Cardiac fibroblast (primary cell): Measurements from ENCODE around the genes ETF1 and LRRTM2.

GRCh38 chr5:138032045-138032621, 746 bp downstream of the FAM13B start:
- RRBS, result no CpG with 5 or more reads among the region's 24 CpGs

GRCh38 chr5:138346705-138347798, 5.4 kb upstream of the KDM3B start:
- RRBS, result no CpG with 5 or more reads among the region's 23 CpGs

DNA sequence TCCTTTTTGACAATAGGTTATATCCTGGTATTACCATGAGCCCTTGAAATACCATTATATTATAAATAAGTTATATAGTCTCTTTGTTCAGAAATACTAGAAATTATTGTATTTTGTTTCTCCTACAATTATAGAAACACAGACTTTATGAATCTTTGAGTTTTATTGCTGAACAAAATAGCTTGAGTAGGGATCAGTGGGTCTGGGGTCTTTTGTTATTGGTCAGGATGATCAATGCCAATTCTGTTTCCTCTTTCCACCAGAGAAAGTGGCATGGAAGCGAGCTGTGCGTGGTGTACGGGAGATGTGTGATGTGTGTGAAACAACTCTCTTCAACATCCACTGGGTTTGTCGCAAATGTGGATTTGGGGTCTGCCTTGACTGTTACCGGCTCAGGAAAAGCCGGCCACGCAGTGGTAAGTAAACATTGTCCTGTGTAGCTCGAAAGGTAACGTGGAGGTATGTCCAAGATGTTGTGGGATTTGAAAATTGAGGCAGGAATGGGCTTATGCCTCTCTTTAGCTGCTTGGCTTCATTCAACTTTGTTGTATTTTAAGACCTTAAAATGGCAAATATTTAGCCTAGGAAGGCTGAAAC, 39.2 kb upstream of the REEP2 start:
- RRBS, result no CpG with 5 or more reads among the region's 9 CpGs

DNA sequence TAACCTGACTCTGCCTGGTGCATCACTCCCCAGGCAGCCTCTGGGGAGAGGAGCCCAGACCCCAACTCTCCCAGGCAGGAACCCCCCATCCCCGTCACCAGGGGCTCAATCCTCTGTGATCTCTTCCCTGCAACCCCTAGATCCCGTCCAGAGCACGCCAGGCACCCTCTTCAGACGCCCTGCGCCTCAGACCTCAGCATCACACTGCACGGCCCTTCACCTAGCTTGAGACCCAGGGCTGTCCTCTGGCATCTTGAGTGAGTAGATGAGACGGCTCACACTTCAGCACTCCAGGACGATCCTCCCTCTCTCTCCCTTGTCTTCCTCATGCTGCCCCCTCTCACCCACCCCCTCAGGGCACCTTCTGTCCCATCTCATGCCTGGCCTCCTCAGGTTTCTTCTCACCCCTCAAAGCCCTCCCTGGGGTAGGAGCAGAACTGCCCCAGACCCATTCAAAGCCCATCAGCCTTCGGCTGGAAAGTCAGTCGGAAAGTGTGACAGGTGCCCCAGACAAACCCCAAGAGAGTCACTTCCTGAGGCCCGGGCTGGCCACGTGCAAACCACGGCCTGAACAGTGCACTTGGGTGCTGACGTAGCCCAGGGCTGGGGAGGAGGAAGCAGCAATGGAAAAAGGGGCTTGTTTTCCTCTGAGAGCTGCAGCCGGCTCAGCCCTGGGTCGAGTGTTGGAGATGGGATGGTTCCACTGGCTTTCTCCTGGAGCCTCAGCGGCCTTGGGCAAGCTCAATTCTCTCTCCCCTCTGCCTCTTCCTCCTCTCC, 6.2 kb upstream of the EGR1 start:
- RRBS, result no CpG with 5 or more reads among the region's 17 CpGs

GRCh38 chr5:138467271-138467573, 1.9 kb downstream of the EGR1 start:
- RRBS, result no CpG with 5 or more reads among the region's 19 CpGs

DNA sequence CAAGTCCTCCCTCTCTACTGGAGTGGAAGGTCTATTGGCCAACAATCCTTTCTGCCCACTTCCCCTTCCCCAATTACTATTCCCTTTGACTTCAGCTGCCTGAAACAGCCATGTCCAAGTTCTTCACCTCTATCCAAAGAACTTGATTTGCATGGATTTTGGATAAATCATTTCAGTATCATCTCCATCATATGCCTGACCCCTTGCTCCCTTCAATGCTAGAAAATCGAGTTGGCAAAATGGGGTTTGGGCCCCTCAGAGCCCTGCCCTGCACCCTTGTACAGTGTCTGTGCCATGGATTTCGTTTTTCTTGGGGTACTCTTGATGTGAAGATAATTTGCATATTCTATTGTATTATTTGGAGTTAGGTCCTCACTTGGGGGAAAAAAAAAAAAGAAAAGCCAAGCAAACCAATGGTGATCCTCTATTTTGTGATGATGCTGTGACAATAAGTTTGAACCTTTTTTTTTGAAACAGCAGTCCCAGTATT, 3.0 kb downstream of the EGR1 start:
- RRBS, result no CpG with 5 or more reads among the region's 2 CpGs

DNA sequence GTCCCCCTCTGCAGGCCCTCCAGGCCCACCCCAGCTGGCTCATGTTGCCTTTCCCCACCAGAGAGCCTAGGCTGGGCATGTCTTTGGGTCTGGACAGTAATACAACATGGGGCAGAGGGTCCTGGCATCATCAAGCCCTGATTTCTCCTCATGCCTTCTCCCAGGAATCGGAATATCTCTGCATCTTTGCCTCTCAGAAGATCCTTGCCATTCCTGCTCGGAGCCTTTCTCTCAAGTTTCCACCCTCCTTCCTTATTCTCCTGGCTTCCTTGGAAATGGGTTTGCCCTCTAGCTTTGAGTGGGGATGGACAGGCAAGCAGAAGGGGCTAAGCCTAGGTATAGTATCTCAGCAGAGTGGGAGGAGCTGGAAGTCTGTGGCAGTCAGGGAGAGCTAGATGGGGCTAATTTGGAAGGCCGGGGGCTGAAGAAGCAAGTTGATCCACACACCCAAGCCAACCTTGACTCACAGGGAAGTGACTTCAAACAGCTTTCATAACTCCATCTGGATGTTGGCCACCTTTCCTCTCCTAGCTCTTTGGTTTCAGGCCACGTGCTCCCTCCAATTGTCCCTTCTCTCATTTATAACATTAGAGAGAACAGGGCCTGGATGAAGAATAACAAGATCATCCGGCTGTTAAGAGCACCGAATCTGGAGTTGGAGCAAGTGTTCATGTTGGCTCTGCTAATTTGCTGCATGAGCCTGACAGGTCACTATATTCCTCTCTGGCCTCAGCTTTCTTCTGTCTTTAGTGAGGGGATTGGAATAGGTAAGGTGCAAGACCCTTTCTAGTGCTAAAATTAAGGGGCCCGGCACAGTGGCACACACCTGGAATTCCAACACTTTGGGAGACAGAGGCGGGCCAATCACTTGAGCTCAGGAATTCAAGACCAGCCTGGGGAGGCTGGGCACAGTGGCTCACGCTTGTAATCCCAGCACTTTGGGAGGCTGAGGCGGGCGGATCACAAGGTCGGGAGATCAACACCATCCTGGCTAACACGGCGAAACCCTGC, 36.9 kb downstream of the EGR1 start:
- RRBS, result no CpG with 5 or more reads among the region's 14 CpGs

GRCh38 chr5:138508354-138509025, 34.5 kb downstream of the ETF1 start:
- RRBS, result no CpG with 5 or more reads among the region's 8 CpGs

DNA sequence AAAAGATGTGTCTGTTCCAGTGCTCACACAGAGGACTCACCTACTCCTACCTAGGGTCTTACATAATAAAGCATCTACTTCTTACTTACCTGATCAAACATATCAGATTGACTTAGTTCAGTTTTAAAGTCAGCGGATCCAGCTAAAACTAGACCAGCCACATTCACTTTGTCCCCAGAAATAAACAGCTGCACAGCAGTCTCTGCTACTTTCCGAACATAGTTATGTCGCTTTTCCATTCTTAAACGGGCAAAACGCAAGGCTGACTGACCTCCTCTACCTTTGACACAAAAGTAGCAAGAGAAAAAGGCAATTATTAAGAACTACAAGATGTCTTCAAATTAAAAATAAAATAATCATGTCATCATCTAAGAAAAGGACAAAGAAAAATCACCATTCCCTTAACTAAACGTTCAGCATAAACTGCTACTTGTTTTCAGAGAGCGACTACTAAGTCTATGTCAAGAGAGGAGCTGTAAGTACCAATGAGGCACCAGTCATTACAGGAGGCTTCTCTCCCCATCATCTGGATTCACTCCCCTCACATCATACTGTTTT, 30.3 kb downstream of the ETF1 start:
- RRBS, result no CpG with 5 or more reads among the region's 7 CpGs

- RRBS, result 1% methylated on average over 29 of the region's 71 CpGs
Measured at GRCh38 chr5:138542576-138543384, at the start of gene ETF1. Gene ETF1, minus strand, starts transcription at chr5:138543236.

GRCh38 chr5:138543385-138544052, 483 bp upstream of the ETF1 start:
- RRBS, result under 1% methylated on average over 6 of the region's 44 CpGs

DNA sequence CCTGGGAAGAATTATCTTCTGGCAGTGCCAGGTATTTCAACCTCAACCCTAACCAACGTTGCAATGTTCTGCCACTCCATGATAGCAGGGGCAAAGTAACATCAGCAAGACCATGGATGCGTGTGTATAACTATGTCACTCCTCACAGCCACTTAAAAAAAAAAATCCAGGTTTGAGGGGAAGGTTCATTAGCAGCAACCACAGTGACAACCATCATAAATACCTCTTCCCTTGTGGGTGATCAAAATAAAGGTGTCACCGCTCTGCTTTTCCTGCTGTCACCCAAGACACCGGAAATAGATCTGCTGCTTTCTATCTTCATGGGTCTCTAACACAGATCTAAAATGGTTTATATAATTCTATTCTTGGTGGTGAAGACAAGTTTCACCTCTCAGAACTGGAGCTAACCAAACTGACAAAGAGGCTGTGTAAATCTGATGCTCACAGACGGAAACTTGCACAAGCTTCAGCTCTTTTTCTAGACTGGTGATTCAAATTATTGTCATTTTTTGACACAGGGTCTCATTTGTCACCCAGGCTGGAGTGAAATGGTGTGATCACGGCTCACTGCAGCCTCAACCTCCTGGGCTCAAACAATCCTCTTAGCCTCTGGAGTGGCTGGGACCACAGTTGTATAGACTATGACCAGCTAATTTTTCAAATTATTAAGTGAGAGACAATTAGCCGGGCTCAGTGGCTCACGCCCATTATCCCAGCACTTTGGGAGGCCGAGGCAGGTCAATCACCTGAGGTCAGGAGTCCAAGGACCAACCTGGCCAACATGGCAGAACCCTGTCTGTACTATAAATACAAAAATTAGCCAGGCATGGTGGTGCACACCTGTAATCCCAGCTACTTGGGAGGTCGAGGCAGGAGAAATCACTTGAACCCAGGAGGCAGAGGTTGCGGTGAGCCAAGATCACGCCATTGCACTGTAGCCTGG, 9.7 kb downstream of the HSPA9 start:
- RRBS, result no CpG with 5 or more reads among the region's 12 CpGs

GRCh38 chr5:138655782-138656196, 80.6 kb upstream of the HSPA9 start:
- RRBS, result no CpG with 5 or more reads among the region's 4 CpGs

DNA sequence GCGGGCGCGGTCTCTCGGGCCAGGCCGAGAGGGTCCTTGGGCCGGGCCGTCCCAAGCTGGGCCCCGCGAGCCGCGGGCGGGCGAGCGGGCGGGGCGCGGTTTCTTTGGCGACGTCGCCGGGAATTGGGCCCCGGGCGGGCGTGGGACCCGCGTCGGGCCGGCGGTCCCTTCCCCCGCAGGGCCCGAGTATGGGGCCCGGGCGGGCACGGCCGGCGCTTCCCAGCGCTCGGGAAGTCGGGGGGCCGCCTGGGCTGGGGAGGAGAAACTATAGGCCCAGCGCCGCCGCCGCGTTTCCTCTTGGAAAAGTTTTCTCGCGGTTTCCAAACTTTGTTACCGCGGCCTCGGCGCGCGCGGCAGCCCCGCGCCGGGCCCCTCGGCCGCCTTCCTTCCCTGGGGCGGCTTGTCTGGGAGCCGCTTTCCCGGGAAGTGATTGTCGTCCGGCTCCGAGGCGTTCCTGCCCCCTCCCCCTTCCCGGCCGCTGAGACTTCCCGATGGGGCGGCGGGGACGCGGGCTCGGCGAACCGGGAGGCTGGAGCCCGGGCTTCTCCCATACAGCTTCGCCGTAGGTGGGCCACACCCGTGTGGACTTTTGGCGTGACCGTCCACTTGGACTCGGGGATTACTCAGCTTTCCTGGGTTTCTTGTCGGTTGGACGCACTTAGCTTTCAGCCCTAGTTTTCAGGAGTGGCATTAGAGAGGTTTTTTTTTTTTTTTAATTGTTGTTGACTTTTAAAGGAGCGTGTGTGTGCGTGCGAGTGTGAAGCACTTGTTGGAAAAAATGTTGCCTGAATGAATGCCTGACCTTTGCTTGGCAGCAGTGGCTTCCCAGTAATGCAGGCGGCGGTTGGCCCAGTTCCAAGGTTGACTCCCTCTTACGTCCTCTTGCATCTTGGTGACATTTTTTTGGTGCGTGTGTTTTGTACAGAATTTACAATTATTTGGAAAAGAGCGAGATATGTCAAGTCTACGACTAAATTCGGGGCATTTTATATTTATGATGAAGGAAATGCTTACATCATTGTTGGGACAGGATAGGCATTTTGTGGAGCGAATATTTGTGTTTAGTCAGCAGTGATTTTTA, 648 bp downstream of the CTNNA1 start:
- RRBS, result under 1% methylated on average over 33 of the region's 96 CpGs

DNA sequence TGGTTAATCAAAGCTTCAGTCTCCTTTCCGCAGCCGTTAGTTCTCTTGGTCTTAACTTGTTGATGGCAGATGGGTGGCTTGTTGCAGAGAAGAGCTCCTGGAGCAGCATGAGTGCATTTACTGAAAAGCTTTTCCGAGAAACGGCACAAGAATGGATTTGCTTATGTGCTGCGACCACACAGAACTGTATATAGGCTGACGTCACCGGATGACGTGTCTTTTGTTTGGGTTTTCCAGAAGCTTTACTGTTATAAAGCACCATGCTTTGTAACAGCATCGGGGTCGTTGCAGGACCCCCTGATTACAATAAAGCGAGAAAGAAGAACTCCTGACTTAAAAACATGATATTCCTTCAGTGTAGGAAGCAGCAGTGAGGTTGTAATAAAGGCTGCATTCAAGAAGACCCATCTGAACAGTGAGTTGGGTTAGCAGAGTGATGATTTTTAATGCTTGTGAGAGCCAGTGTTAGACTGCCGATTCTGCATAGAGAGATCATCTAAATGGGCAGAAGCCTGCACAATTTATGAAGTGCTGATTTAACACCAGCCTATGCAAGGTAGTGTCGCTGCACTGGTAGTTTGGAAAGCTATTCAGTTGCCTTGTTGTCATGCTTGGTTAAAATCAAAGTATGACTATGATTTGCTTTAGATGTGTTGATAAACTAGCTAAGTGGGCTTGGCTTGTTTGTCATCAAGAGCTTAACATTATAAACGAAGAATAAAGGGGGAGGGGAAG, at the start of gene LRRTM2:
Gene LRRTM2, minus strand, starts transcription at position 153 of the 735 bp plus-strand sequence.
- RRBS, result no CpG with 5 or more reads among the region's 14 CpGs

GRCh38 chr5:138960120-138960624, 85.0 kb upstream of the LRRTM2 start:
- RRBS, result no CpG with 5 or more reads among the region's 4 CpGs

DNA sequence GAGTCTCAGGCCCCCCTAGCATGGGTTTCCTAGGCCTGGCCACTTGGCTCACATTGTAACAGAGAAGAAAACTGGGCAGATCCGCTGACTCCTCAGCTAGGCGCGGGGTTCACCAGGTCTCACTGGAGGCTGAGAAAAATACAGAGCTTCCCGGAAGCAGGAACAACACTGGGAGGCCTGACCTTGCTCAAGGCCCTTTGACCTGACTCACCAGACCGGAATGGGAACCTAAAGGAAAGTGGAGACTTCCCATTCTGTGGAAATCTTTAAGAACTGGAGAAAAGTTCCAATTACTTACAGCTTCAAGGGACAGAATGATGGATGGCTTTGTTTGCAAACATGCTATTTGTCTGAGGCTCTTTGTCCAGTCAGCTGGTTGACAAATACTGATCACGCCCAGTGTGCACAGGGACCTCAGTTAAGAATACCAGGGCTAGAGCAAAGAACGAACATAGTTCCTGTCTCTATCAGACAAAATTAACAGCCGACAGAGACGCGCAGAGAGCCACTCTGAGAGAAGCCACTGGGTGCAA, 88.8 kb upstream of the LRRTM2 start:
- RRBS, result 72% methylated on average over 2 of the region's 10 CpGs

- RRBS, result no CpG with 5 or more reads among the region's 1 CpG
Measured at GRCh38 chr5:139012157-139012385, 136.9 kb upstream of the LRRTM2 start.

GRCh38 chr5:139131935-139132559, 66.1 kb downstream of the SIL1 start:
- RRBS, result no CpG with 5 or more reads among the region's 2 CpGs

DNA sequence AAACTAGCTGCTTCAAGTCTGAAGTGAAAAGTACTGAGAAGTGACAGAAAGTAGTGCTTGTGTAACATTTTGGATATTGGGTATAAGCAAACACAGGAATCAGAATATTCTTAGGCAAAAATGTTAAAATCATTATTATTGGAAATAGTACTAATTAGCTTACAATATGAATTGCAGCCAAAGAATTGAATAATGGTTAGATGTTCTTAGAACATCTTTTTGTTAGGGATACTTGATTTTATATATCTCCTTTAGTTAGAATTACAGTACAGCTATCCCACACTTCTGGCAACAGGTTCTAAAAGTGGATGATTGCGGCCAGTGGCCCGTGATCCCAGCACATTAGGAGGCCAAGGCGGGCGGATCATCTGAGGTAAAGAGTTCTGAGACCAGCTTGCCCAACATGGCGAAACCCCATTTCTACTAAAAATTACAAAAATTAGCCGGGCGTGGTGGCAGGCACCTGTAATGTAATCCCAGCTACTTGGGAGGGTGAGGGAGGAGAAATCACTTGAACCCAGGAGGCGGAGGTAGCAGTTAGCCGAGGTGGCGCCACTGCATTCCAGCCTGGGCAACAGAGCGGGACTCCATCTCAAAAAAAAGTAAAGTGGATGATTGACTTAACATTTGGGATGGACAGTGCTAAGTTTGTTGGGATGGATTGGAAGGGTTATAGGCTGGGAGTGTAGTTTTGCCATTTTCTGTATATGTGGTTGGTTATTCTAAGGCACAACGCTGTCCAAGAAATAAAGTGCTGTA, 3.2 kb downstream of the MATR3 start:
- RRBS, result no CpG with 5 or more reads among the region's 12 CpGs